Esophagus muscularis mucosa (tissue), 4 donors: ENCODE data around the genes FOXJ3, ZMYND12, YBX1, CLDN19 and ZNF691.

GRCh38 chr1:41454272-41454850 is 30.1 kb downstream of the EDN2 start:
- PRO-cap, result no peak
- RAMPAGE, long total RNA, 4 experiments, result no peak in any of the 4 experiments

- PRO-cap, result no peak
- RAMPAGE, long total RNA, 4 experiments, result no peak in any of the 4 experiments
Measured at GRCh38 chr1:41466008-41466543, 18.4 kb downstream of the EDN2 start.

DNA sequence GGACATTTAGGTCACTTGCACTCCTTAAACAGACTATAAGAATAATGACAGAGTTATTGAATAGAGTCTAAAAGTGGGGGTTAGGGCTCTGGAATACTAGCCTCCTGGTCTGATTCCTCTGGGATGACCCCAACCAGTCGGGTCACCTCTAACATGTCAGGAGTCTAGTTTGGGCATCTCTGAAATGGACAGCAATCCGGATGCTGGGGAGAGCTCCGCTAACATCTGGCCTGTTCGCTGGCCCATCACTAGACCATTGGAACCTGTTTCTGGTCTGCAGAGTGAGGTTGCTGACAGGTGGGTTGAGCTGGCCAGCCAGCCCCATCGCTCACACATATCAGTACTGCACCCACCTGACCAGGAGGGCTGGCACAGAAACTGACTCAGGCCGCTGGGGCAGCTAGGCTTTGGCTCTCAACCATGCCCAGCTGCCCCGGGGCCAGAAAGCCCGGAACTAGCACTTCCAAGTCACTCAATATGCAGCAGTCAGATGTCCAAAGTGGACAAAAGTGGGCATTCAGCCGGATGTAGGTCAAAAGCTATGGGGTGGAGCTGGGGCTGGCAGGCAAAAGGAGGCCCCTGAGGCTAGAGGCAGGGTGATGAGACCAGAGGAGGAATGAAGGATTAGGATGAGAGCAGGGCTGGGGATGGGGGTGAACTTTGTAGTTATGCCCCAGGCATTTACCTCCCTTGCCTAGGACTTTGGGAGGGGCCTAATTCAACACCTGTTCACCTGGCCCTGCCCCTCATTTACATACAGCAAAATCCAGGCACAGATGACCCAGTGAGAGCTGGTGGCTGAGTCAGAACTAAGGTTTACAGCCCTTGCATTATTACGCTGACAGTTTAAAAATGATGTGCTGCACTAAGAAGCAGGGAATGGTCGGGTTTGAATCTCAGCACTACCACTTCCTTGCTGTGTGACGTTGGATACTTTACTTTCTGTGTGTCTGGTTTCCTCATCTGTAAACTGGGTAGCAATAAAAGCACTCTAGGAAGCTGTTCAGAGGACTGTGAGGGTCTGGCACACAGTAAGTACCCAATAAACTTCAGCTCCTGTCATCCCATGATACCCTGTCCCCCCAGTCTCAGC is 30.7 kb upstream of the EDN2 start:
- PRO-cap, result no peak
- RAMPAGE, long total RNA, 4 experiments, result no peak in any of the 4 experiments

DNA sequence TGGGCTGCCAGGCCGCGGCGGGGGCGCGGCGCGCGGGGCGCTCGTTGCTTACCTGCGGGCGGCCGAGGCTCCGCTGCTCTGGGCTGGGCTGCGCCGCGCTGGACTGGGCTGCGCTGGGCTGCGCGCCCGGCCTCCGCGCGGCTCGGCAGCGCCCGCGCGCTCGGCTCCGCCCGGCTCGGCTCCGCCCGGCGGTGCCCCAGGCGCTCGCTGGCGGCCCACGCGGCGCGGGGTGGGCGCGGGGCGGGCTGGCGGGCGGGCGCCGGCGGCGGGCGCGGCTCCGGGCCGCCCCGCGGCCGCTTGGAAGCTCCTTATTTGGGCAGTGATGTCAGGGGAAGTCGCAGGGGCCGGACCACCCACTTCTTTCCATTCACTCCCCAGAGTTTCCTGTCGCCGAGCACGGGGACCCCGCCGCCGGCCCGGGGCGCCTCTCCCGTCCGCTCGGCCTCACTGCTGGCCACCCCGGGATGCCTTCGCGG is 177.6 kb upstream of the EDN2 start:
- PRO-cap, result bidirectional peak, plus-strand start at position 377 of the sequence, minus-strand start at position 105 of the sequence
- RAMPAGE, long total RNA, 4 experiments, result no peak in any of the 4 experiments

DNA sequence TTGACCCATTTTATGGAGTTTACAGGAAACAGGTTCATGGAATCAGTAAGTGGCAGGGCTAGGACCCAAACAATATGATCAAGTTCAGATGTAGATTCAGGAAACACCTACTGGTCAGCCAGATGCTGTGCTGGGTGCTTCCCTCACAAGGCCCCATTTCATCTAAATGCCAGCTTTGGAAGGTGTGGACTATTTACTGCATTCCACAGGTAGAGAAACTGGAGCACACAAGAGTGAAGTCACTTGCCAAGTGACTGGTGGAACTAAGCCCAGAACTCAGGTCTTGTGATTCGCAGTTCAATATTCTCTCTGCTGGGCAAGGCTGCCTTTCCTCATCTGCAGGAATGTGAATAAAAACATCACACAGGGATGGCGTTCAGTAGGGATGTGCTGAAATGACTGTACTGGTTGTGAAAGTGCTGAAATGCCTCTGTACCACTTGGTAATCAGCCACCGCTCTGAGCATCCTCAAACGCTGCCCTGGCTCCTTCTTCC is 145.7 kb downstream of the HIVEP3 start:
- PRO-cap, result no peak
- RAMPAGE, long total RNA, 4 experiments, result no peak in any of the 4 experiments

DNA sequence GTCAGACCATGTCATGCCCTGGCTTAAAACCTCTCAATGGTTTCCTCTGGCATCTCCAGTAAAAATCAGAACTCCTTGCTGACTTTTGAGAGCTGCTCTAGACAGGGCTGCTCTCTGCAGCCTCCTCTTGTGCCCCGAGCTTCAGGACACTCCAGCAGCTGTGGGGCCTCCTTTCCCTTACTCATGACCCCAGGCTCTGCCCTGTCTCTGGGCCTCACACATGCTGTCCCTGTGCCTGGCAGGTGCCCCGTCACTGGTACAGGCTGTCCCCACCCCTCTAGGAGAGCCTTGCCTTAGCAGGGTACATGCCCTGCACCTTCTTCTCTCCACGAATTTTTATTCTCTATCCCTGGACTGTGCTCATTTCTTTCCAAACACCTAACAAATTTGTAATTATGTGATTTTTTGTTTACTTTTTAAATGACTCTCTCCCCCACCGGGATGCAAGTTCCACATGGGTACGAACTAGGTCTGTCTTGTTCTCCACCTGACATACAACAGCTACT is 43.2 kb downstream of the HIVEP3 start:
- PRO-cap, result no peak
- RAMPAGE, long total RNA, 4 experiments, result no peak in any of the 4 experiments

DNA sequence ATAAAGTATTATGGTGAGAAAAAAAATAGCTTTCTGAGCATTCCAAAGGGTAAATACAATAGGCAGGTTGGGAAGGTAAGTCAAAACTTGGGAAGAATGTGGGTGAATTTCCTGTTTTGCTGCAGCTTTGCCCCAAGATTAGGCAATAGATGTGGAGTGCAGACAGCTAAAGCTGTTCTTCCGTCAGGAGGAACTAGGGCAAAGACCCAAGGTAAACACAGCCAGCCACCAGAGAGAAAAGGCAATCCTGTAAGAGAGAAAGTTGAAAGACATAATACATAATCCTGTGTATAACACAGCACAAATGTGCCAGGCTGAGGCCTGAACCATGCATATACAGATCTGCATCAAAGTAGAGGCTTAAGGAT is 50.0 kb upstream of the GUCA2A start:
- PRO-cap, result no peak
- RAMPAGE, long total RNA, 4 experiments, result no peak in any of the 4 experiments

GRCh38 chr1:42334143-42334634 is 846 bp downstream of the FOXJ3 start:
- PRO-cap, result unidirectional peak, plus-strand start at chr1:42334526
- RAMPAGE, long total RNA, 4 experiments, result no peak in any of the 4 experiments

DNA sequence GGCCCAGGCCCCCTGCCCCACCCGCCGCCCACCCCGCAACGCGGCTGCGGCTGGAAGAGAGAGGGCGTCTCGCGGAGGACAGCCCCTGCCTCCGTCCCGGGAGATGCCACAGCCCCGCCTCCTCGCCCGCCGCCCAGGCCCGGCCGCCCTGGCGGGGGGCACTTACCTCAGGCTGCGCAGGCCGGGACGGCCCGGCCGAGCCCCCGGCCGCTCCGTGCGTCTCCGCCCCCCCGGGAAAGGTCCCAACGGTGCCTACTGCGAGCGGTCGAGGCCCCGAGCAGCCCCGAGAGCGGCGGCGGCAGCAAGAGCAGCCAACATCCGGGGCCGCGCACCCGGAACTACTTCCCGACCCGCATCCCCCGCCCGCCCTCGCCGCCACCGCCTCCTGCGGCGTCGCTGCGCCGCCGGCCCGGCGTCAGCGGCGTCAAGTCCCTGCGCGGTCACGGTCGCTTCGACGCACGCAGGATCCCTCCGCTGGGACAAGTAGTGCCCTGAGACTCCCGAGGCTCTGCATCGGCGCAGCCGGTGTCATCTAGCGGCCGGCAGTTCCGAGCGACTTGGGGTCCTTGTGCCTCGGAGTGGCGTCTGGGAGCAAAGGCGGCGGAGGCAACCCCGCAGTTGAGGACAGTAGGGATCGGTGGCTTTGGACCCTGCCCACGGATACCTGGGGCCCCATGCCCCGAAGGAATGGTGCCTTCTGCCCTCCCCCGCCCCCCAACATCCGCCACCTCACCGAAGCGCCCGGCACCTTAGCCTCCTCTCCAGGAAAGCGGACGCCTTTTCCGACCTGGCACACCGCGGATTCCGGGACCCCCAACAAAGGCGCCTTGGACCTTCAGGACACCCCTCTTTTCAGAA is at the start of gene FOXJ3:
TSS of gene FOXJ3 (minus strand) at position 343 of the 858 bp plus-strand sequence.
- PRO-cap, result bidirectional peak, plus-strand start at position 531 of the sequence, minus-strand start at position 340 of the sequence
- RAMPAGE, long total RNA, 4 experiments, result start-site peak on the plus strand in 1 of 4 experiments, centred at position 378 of the sequence, 5 reads per replicate; start-site peak on the minus strand in 4 of 4 experiments, centred at positions 303 to 307 of the sequence, 328 to 510 reads per replicate

DNA sequence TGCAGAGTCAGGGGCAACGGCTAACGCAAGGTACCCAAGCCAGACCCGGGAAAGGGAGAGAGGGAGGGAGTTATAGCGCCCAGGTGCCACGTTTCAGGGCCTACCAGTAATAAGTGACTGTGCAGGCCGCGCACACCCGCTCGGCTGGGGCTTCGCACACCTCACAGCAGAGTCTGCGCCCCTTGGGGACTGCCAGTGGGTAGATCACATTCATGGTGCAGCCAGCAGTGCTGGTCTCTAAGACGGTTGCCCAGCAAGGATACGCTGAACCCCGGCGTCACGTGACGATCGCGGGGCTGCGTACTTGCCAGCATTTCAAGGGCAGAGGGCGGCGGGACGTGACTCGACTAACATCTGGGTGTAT is at the start of gene ZMYND12:
TSS of gene ZMYND12 (minus strand) at position 239 of the 364 bp plus-strand sequence.
- PRO-cap, result bidirectional peak, plus-strand start at position 324 of the sequence, minus-strand start at position 239 of the sequence
- RAMPAGE, long total RNA, 4 experiments, result start-site peak on the minus strand in 3 of 4 experiments, centred at positions 245 to 262 of the sequence, 10 to 25 reads per replicate

GRCh38 chr1:42682262-42682898 is at the start of gene YBX1:
TSS of gene YBX1 (plus strand) at chr1:42682418.
- PRO-cap, result bidirectional peak, plus-strand start at chr1:42682418, minus-strand start at chr1:42682177
- RAMPAGE, long total RNA, 4 experiments, result start-site peak on the plus strand in 4 of 4 experiments, at chr1:42682415-42682754 at its widest, 30 to 276 reads per replicate

DNA sequence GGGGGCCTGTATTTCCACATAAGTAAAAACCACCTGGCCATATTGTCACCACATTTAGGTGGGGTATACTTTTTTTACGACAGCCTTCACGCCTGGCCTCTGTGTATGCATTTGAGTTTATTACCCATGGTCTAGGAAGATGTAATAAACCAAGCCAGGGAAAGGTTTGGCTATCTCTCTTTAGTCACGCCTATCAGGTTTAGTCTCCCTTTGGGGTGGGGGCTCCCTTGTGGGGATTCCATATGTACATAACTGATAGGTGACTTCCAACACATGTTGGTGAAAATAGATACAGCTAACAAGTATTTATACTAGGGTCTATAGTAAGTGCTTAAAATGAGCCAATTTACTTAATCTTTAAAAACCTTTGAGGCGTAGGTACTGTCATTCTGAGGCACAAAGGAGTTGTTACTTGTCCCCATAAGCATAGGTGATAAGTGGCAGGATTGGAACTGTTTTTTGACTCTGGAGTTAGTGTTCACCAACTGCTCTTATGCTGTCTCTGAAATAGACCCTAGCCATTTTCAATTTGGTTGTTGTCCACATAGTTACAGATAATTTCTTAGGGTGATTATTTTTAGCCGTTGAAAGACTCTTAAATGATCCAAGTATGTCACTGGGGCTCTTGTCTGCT is 4.3 kb downstream of the YBX1 start:
- PRO-cap, result no peak
- RAMPAGE, long total RNA, 4 experiments, result no peak in any of the 4 experiments

DNA sequence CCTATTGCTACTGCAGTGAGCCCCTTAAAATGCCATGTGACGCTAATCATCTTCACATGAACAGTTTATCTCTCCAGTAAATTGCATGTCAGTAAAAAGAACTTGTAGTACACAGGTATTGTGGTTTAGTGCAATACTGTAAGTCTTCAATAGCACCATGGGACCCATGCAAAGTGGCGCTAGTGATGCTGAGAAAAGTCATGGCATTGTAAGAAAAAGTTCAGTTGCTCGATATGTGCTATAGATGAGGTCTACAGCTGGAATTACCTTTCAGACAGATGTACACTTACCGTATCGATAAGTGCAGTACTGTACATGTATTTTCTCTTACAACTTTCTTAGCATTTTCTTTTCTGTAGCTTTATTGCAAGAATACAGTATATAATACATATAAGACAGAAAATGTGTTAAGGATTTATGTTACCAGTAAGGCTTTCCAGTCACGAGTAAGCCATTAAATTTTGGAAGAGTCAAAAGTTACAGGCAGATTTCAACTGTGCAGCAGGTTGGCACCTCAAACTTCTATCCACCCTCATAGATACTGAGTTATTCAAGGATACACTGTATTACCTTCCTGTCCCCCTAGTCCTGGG is 6.4 kb downstream of the YBX1 start:
- PRO-cap, result no peak
- RAMPAGE, long total RNA, 4 experiments, result no peak in any of the 4 experiments

- PRO-cap, result no peak
- RAMPAGE, long total RNA, 4 experiments, result no peak in any of the 4 experiments
Measured at GRCh38 chr1:42699092-42699850, 17.1 kb downstream of the YBX1 start.

- PRO-cap, result no peak
- RAMPAGE, long total RNA, 4 experiments, result start-site peak on the minus strand in 1 of 4 experiments, at chr1:42740222-42740243 at its widest, 6 reads per replicate
Measured at GRCh38 chr1:42739817-42740527, at the start of gene CLDN19. TSS of gene CLDN19 (minus strand) at chr1:42740236.

DNA sequence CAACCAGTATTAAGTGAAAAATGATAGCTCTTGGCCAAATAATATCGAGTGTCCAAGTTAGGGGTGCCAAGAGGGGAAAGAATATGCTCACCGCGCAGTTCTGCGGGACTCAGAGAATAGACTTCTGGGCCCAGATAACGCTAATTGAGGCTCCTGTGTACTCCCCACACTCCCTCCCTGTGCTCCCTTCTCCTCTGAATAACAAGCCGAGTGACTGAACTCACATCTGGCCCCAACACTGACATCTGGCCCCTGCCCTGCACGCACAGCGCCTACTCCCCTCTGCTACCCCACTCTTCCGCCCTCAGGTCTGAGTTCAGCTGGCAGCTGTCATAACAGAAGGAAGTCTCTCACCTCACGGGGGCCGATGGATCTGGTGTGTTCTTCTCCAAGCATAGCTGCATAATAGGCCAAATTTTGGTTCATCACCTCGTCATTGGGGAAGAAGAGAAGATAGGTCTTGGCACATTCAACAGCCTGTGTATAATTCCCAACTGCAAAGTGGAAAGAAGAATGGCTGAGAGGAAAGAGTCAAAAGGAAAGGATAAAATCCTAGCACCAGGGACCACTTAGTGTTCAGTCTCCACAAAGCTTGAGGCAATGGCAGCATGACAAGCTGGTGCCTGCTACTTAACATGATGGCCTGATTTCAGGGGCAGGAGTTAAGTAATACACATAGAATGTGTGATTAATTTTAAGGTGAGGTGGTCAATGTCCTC is 9.2 kb downstream of the P3H1 start:
- PRO-cap, result unidirectional peak, minus-strand start at position 200 of the sequence
- RAMPAGE, long total RNA, 4 experiments, result no peak in any of the 4 experiments

DNA sequence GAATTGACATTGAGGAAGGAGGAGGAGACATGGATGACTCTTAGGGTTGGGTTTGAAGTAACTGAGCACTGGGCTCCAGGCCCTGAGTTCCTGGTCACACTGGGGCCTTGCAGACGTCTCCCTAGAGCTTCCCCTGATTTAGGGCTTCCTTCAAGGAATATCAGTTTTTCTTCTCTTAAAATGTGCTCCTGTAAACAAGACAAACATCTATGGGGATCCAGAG is 10.7 kb downstream of the TMEM269 start:
- PRO-cap, result unidirectional peak, minus-strand start at position 120 of the sequence
- RAMPAGE, long total RNA, 4 experiments, result no peak in any of the 4 experiments

DNA sequence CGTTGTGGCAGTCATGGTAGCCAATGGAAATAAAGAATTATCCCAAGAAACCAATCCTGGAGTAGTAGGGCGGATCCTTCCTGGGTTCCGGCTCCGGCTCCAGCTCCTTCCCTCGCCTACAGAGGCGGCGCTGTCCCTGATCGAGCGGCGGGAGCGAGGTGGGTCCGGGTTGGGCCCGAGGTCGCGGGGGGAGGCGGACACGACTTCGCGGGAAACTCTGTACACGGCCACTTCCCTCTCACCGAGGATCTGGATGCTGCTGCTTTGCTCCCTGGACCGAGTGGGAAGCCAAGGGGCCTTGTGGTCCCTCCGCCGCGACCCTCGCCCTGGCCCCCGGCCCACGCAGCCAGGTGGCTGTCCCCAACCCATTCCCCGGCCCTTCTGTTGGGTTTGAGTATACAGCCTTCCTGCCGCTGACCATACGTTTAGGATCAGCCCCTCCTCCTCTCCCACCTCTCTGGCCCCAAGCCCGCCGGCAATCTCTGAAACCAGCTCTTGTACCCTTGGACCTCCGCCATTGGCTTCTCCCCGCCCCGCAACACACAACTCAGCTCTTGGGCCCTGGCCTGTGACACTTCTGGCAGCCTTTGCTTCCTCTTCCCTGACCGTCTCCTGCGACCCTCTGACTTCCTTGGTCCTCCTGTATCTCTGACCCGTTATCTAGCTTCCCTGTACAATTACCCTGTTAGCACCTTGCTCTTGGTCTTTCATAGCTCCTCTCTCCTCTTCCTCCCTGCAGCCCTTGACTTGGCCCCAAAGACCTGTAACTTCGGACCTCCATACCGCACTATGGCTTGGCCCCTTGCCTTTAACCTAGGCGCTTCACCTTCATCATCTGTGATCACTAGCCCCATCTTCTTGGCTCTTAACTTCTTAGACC is at the start of gene ZNF691:
TSS of gene ZNF691 (plus strand) at position 114 of the 880 bp plus-strand sequence.
- PRO-cap, result bidirectional peak, plus-strand start at position 139 of the sequence, minus-strand start outside the sequence
- RAMPAGE, long total RNA, 4 experiments, result start-site peak on the plus strand in 4 of 4 experiments, centred at positions 117 to 129 of the sequence, 44 to 124 reads per replicate

DNA sequence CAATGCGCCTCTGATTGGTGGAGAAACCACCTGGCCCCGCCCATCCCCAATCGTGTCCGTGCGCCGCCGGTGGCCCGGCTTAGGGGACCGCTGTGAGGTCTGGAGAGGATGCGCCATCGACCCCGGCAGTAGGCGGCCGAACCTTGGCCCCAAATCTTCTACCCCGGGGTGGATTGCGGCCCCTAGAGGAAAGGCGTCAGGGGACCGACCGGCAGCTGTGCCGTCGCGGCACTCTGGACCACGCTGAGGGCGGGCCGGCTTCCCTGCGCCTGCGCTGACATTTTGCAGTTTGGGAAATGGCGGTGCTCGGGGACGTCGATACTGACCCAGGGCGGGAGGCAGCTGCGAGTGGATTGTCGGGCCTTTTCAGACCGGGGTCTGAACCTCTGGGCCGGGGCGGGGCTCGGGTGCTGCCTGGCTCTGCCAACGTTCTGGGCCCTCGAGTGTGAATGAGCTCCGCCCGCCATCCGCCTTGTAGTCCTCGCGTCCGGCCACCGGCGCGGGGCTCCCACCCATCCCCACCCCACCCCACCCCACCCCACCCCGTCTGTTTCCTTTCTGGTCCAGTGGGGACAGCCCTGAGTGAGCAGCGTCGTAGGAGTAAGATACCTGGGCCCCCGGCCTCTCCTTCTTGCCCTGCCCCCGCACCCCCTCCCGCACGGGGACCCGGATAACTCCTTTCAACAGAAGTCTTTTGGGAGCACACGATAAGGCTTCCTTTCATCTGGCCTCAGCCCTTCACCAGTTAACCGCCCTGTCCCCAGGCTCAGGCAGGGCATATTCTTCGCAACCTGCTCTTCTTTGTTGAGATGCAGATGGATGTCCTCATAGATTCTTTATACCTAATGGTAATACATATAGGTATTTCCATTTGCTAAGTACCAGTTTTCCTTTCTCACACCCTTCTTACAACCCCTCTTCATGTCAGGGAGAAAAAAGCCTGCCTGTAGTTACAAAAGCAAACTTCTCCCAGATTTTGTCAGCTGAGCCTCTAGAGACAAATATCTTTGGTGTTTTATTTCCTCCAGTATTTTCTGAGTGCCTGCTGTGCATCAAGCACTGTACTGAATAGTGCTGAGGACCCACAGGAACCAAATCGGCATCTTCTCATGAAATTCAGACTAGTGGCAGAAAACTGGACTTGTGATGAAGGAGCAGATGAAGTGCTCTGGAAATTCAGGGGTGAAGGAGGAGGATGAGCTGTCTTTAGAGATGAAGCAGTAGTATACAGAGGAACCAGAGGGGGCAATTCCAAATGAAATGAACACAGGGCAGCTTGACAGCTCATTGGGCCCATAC is 33.8 kb downstream of the SLC2A1 start:
- PRO-cap, result bidirectional peak, plus-strand start at position 82 of the sequence, minus-strand start outside the sequence; bidirectional peak, plus-strand start at position 287 of the sequence, minus-strand start at position 235 of the sequence; bidirectional peak, plus-strand start at position 477 of the sequence, minus-strand start at position 447 of the sequence
- RAMPAGE, long total RNA, 4 experiments, result start-site peak on the plus strand in 1 of 4 experiments, centred at position 61 of the sequence, 6 reads per replicate

DNA sequence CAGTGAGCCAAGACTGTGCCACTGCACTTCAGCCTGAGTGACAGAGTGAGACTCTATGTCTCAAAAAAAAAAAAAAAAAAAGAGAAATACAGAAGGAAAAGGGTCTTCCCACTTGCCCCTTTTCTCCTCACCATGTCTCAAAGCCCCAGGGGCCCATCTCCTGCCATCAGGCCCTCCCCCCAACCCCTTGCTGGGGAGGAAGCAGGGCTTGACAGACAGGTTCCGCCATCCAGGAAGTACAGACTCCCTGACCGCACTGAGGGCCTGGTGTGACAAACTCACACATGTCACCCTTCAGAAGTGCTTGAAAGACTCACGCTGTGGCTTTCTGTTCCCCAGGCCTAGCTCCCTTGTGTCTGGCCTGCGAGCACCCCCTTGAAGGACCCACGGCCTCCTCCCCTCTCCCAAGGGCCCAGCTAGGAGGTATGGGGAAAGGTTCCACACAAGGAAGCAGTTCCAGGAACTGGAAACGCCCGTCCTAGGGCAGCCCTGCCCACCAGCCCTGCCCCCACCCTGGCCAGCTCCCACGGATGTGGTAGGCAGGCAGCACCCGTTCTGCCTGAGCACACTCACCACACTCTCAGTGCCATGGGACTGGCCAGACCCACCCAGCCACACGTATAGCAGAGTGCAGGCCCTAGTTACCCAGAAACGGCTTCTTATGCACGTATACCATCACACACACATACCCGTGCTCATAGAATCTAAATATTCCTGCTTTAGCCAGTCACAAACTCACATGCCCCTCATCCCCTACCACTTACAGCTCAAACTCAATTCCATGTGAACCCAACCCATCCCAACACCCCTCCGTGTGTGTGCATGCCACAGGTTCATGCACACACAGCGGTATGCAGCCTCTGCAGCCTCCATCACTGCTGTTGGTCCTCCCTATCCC is 26.7 kb downstream of the SLC2A1 start:
- PRO-cap, result no peak
- RAMPAGE, long total RNA, 4 experiments, result no peak in any of the 4 experiments